Progenitor cell of endocrine pancreas (in vitro differentiated cells): Measurements from ENCODE around the gene ACOD1.

DNA sequence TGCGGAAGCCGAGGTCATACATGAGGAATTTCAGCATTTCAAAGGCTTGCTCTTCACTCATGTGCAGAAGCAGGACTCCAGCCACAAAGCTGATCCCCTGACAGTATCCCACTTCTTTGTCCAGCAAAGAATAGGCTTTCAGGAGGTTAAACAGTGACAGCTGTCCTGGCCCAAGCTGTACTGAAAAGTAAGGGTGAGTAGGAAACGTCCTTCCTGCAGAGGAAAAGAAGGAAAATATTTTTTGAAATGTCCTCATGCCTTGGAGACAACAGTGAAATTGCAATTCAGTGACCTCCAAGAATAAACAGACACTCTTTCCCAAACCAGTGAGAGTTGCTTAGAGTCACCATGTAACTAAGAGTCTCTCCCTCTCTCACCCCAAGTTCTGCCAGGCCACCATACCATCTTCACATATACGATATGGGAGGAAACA lies 182.6 kb downstream of the TBC1D4 start:
- PRO-cap = no peak

DNA sequence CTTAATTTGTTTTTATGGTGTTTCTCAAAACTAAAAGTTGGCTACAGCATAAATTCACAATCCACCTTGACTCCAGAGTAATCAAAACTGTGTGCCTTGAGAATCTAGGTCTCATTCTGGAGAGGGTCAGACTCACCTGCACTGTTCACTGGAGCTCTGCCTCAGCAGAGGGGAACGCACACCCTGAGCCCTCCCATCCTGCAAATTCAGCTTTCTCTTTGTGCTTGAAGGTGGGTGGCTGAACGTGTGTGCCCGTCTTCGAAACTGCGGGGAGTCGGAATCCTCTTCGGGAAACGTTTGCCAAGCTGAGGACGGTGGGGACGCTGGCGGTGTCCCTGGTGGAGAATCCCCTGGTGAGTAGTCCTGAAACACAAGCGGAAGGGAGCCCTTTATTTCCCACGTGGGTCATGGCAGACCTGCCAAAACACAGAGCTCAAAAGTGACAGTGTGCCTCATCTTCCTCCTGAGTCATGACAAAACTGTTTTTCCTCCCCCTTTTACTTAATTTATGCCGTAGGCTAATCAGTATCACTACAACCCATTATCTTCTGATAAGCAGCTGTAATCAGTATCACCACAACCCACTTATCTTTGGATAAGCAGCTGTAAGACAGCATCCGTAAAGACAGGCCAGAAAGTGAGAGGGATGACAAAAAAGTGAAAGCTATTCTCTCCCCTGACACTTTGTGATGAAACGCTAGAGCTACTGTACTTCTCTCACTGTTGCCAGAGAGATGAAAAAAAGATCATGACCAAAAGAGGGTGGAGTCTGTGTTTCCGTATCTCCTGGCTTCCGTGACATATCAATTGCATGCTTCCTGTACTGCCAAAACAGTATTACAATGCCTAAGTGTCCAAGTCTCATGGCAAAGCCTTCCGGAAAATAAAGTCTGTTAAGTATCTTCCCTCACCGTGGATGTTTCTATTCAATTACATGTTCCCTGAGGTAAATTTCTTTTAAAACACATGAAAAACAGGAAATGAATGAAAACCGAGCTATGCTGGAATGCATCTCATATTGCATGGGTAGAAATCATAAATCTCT lies 155.6 kb downstream of the TBC1D4 start:
- PRO-cap = no peak

- PRO-cap = no peak
These were observed 116.2 kb downstream of the TBC1D4 start for GRCh38 chr13:75365634-75366314.

DNA sequence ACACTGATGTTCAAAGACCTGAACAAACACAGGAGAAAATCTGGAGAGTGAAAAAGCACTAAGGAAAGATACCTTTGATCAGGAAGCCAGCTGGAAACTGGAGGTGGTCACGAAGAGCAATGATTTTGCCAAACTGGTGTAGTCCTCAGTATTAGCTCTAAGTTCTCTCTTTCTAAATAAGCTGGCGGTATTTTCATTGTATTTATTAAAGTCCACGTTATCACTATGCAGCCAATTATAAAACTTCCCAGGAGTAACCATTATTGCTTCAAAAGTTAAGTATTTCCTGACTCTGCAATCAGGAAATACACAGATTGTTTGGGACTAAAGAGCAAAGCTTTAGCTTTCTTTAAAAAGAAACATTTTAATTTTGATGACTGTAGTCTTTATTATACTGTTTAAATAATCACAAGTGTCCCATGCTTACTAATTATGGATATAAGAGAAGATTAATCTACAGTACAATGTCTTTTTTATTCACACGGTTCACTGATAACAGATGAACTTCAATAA lies 115.1 kb downstream of the TBC1D4 start:
- PRO-cap = no peak

GRCh38 chr13:75368040-75368790 lies 113.8 kb downstream of the TBC1D4 start:
- PRO-cap = no peak

DNA sequence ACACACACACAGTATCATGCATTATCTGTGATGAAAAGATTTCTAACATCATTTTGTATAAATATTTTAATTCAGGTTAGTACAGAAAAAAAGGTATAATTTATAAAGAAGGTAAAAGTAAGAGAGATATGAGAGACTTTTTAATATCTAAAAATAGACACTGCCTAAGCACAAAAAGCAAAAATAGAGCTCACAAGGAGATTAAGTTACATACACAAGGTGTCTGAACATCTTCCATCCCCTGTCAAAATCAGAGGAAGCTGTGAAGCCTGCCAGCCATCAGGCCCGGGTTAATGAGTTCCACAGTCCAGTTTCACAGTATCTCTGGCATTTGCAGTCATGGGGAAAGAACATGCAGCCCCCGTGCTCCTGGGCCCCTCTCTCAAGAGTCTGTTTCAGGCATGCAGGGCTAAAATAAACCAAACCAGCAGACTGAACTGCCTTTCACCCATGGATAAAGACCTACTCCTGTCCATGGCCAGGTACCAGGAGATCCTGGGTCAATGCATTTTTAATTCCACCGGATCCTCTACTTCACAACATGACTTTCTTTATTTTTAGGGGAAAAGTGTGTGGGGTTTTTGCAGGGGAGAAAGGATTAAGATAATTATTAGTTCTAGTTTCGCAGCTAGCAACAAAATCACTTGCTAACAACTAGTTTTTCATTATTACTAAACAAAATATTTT lies 79.1 kb downstream of the TBC1D4 start:
- PRO-cap = no peak

- PRO-cap = no peak
These were observed 36.3 kb downstream of the TBC1D4 start for GRCh38 chr13:75445566-75446201.

GRCh38 chr13:75792341-75792969 lies 156.3 kb downstream of the LMO7 start:
- PRO-cap = unidirectional peak, minus-strand start at chr13:75792699

GRCh38 chr13:76798112-76798338 lies 88.2 kb downstream of the KCTD12 start:
- PRO-cap = no peak

- PRO-cap = unidirectional peak, minus-strand start at chr13:76886854; unidirectional peak, minus-strand start at chr13:76886907
These were observed 612 bp upstream of the KCTD12 start for GRCh38 chr13:76886777-76887257.

DNA sequence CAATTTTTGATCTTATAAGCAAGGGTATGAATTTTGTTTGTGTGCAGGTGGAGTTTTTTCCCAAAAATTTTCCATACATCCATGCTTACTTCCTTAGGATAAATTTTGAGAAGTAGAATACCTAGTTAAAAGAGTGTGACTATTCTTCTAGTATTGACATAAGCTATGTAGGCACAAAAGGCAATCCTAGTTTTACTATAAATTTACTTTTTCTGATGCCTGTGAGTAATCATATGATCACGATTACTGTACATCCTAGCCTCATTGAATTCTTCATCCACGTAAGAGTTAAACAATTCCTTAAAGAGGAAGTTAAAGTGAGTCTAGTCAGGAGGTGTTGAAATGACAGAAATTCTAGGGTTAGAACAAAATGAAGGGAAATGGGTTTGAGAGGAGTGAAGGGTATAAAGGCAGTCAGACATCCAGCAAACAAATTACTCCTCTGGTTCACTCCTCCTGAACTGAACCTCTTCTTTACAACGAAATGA lies at the start of gene ACOD1:
Gene ACOD1, plus strand, starts transcription at position 437 of the 488 bp plus-strand sequence.
- PRO-cap = no peak

DNA sequence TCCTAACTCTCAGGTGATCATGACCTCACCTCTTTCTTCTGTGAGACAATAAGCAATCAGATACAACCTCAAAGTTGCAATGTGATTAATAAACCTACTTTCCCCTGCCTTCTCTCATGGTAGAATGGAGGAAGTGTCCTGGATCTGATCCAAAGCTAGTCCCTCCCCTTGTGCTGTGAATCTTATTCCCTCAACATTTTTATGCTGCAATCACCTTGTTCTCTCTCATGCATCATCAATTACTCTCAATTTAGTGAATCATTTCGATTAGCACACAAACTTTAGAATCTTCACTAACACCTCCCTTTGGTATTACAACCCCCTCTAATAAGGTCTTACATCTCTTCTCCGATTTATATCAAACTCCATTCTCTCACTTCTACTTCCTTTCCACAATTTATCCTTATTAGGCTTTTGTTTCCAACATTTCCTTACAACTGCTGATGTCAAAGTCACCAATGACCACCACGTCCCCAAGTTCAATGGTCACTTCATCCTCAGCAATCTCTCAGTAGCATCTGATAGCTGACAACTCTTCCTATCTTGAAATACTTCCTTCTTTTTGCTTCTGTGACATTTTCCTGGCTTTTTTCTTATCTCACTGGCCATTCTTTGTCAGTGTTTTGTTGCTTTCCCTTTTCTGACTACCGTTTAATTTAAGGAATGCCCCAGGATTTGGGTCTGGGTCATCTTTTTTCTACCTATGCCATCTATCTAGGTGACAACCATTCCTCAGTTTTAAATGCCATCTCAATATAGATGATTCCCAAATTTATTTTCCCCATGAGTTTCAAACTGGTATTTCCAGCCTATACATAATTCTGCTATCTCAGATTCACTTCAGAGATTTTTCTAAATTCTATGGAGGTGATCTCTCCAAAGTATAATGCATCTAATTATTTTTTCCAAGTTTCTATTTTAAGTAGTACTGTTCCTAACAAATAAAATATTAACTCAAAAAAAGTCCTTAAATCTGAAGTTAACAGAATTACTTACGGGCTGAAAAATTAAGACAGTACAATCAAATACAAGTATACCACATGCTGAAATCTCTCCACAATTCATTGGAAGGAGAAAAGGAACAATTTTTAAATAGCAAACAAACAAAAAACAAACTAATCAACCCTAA lies 118.2 kb upstream of the FBXL3 start:
- PRO-cap = no peak

DNA sequence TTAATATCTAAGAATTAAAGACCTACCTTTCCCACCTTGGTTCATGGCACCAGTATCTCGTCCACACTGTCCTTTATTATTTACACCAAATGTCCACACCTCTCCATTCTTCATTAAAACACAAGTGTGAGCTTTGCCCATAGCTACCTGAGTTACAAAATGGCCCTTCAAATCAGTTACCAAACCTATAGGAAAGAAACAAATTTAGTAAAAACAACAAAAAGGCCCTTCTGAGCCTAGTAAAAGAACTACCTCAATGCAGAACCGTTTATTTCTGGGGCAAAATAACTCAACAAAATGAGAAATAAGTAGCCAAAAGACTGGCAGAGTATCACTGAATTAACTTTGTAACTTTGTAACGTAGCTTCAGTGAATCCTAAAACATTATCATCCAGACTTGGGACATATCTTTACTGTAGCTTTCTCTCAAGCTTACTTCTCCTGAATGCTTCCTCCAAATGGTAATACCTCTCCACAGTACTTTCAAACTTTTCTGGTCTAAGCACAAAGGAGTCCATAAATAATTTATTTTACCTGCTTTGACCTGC lies 69.2 kb downstream of the MYCBP2 start:
- PRO-cap = no peak

- PRO-cap = no peak
These were observed 2.9 kb downstream of the MYCBP2 start for GRCh38 chr13:77323716-77324763.

DNA sequence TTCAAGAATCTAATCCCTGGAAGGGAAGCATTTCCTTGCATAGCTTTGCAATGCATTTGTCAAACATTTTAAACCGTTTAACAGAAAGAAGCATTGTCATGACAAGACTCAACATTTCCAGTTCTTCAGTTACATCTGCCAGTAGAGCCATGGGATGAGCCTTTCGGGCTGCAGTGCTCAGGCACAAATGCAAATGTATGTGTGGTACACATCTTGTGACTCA lies 64.8 kb downstream of the EDNRB start:
- PRO-cap = no peak

GRCh38 chr13:77896479-77897018 lies 22.1 kb downstream of the EDNRB start:
- PRO-cap = no peak

DNA sequence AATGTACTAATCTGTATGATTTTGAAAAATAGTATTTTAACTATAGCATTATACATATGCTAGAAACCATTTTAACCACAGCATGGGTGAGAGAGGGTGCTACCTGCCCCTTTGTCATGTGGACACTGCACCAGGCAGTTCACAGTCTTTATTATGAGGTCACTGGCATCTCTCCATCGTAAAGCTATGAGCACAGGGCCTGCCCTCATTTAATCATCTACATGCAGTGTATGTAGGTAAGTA lies 21.7 kb downstream of the EDNRB start:
- PRO-cap = no peak

GRCh38 chr13:77897893-77898761 lies 20.5 kb downstream of the EDNRB start:
- PRO-cap = no peak

- PRO-cap = no peak
These were observed 1.3 kb upstream of the EDNRB start for GRCh38 chr13:77919958-77920370.

DNA sequence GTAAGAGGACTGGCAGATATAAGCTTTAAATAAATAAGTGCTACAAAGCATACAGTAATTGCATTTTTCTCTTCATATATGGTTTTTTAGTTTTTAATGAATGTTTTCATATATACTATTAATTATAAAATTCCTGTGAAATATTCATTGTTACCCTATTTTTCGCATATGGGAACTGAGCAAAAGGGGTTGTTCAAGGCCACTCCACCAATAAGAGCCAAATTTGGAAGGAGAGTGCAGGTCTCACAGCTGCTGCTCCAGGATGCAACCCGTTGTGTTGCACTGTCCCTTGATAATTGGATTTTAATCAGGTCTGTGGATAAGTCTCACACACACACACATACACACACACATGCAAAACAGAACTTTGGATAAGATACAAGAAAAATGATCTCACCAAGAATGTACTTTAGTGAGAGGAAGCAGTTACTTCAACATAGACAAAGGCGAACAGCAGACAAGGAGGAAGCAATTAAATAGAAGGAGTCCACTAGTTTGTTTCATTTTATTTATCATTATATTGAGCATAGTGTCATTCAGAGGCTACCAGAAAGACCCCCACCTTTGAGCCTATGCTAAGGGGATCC lies 127.2 kb upstream of the EDNRB start:
- PRO-cap = no peak